ENCODE measurements around a stretch of chr13.

GRCh38 chr13:27853172-27853648 is 60.9 kb downstream of the GSX1 start:
- PRO-cap, 7 experiments, result no peak in any of the 7 experiments
- RAMPAGE, long total RNA, 2 experiments, result no peak in any of the 2 experiments

DNA sequence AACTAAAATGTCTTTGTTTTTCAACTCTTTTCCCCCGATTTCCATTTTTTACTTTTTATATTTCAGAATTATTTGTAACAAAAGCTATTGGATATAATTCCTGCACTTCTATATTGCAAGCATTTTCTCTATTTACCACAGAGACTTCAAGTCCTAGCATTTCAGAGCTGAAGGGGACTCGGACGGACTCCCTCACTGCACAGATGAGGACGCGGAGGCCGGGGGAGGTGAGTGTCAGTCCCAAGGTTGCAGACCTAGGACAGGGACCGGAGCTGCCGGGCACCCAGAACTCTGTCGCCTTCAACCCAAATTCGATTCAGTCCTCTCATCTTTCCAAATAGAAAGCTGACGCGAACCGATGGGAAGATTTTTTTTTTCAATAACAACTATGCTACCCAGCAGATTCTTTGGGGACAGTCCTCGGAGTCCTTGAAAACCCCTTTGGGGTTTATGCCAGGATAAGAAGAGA is 984 bp downstream of the FLT3 start:
- PRO-cap, 7 experiments, result no peak in any of the 7 experiments
- RAMPAGE, long total RNA, 2 experiments, result no peak in any of the 2 experiments

DNA sequence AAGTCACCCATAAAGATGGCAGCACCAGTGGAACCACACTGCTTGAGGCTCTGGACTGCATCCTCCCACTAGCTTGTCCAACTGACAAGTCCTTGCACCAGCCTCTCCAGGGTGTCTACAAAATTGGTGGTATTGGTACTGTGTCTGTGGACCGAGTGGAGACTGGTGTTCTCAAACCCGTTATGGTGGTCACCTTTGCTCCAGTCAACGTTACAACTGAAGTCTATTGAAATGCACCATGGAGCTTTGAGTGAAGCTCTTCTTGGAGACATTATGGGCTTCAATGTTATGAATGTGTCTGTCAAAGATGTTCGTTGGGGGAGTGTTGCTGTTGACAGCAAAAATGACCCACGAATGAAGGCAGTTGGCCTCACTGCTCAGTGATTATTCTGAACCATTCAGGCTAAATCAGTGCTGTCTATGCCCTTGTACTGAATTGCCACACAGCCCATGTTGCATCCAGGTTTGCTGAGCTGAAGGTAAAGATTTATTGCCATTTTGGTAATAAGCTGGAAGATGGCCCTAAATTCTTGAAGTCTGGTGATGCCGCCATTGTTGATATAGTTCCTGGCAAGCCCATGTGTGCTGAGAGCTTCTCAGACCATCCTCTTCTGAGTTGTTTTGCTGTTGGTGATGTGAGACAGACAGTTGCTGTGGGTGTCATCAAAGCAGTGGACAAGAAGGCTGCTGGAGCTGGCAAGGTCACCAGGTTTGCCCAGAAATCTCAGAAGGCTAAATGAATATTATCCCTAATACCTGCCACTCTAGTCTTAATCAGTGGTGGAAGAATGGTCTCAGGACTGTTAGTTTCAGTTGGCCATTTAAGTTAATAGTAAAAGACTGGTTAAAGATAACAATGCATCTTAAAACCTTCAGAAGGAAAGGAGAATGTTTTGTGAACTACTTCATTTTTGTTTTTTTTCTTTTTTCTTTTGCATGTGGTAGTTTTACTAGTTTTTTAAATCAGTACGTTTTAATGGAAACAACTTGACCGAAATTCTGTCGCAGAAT is 77.1 kb downstream of the PAN3 start:
- PRO-cap, 7 experiments, result no peak in any of the 7 experiments
- RAMPAGE, long total RNA, 2 experiments, result no peak in any of the 2 experiments

DNA sequence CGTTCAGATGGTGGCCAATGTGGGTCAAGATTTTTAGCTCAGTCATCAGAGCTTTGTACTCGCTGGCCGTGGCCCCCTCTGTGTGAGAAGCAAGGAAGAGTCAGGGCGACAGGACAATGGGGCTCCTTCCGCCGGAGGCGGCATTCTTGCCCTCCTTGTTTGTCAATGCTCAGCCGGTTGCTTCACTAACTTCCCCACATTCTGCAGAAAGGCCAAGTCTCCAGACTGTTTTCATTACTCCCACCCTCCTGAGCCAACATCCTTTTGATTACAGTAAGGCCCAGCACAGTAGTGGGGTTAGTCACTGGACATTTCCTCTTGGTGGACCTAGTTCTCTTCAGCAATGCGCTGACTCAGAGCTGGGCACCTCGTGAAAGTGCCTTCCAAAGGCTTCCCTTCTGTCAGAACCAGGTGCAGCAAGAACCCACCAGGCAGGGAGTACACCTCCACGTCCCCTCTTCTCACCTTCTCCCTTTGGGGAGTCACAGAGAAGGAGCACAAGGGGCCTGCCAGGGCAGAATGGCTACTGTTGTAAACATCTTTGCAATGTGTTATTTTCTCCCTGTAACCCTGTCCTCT is 165.2 kb downstream of the FLT1 start:
- PRO-cap, 7 experiments, result no peak in any of the 7 experiments
- RAMPAGE, long total RNA, 2 experiments, result no peak in any of the 2 experiments

DNA sequence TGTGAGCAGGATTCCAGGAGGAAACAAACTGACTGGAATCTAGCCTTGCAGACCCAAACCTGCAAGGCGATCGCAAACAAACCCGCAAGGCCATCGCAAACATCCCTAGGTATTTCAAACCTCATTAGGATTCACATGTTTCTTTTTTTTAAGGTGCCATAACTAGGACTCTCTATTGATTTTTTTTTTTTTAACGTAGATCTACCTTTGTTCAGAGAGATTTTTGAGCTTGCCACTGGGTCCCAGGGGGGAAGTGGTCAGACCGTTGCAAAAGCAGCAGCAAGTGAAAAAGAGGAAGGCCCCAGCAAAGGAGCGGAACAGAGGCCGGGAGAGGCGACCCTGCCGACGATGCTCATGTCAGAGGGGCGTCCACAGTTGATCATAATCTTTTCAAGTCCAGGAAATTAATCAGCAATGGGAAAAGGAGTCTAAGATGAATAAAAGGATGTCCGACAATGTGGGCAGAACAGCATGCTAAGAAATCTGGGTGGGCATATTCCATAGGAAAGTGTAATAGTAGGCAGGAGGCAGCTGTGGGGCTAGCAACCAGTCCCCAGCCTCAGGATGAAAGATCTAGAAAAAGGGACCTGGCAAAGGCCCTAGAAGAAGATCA is 32.8 kb upstream of the FLT1 start:
- PRO-cap, 7 experiments, result no peak in any of the 7 experiments
- RAMPAGE, long total RNA, 2 experiments, result no peak in any of the 2 experiments

GRCh38 chr13:28741185-28741513 is 22.4 kb upstream of the SLC46A3 start:
- PRO-cap, 7 experiments, result no peak in any of the 7 experiments
- RAMPAGE, long total RNA, 2 experiments, result no peak in any of the 2 experiments

DNA sequence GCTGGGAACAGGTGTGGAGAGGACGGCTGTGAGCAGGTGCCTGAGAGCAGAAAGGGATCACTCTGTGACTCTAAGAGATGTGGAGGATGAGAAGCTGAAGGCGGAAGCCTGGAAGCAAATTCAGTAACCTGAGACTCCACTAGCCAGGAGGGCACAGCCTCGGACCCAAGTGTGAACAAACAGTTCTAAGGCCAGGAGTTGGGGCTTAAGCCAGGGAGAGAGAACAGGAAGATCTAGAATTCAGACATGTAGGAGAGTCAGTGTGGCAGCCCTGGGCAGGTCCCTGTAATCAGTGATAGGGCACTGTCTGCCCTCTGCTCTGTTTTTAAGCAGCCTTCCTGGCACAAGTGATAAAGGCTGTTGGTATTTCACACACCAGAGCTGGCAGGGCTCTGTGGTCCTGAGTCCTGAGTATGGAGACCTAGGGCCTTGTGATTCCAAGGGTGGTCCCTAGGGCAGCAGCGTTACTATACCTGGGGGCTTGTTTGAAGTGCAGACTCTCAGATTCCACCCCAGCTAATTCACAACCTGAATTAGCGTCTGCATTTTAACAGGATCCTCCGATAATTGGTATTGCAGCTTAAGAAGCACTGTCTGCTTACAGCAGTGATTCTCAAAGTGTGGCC is 131.2 kb downstream of the SLC7A1 start:
- PRO-cap, 7 experiments, result no peak in any of the 7 experiments
- RAMPAGE, long total RNA, 2 experiments, result no peak in any of the 2 experiments

GRCh38 chr13:29582012-29582688 is 13.3 kb downstream of the SLC7A1 start:
- PRO-cap, 7 experiments, result no peak in any of the 7 experiments
- RAMPAGE, long total RNA, 2 experiments, result no peak in any of the 2 experiments

- PRO-cap, 7 experiments, result no peak in any of the 7 experiments
- RAMPAGE, long total RNA, 2 experiments, result no peak in any of the 2 experiments
Observed at GRCh38 chr13:29679191-29679732, 83.8 kb upstream of the SLC7A1 start.

- PRO-cap, 7 experiments, result no peak in any of the 7 experiments
- RAMPAGE, long total RNA, 2 experiments, result no peak in any of the 2 experiments
Observed at GRCh38 chr13:29902247-29902972, 52.0 kb upstream of the UBL3 start.

DNA sequence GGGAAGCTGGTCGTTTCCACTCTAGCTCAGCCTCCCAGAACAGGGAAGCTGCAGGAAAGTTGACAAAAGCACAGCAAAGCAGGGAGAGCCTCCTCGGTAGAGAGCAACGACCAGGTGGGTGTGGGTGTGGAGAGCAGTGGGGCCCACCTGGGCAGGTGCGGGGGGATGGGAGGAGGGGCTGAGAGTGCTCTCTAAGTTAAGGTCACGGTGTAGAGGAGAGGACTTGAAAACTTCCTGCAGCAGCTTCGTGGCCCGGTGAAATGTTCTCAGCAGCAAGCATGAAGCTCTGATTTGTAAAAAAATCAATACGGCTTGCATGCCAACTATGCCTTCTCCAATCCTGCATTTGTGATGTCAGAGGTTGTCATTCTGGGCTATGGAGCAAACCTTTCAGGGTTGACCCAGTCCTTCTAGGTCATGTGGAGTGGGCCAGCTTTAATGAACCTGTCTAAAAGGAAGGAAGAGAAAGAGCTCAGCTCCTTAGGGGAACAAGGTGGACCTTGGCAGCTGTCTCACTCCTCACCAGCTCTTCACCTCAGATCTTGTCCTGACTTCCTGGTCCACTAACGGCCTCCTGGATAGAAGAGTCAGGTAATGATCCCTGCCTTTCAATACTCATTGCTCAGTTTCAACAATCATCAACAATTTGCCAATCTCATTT is 85.8 kb upstream of the UBL3 start:
- PRO-cap, 7 experiments, result no peak in any of the 7 experiments
- RAMPAGE, long total RNA, 2 experiments, result no peak in any of the 2 experiments

DNA sequence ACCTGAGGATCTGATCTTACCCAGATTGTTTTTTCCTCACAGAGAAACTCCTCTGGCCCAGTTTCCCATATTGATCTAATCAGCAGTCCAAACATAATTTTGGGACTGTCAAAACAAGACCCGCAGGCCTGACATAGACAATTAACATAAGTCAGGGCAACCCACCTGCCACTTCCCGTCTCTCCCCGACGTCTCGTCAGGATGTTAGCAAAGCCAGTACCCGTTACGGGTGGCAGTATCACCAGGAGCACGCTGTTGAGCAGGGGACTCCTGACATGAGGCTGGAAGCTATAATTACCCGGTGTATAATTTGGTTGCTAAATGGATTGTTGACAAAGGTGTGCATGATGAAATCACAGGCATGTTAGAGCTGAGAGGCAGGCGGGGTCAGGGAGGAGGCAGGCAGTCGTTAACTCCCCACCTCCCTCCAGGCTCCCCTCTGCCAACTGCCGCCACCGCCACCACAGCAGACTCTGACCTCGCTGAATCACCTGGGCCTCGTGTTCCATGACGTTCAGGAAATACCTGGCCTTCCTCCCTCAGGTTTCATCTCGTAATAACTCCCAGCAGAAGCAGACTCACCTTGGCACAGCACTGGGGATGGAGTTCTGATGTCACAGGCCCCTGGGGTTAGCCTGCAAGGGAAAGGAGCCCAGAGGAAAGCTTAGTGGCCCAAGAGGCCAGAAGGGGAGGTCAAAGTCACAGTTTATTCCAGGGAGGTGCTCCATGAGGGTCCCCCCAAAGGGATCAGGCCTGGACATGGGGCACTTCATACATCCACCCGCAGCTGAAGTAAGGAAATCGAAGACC is 198.5 kb downstream of the KATNAL1 start:
- PRO-cap, 7 experiments, result no peak in any of the 7 experiments
- RAMPAGE, long total RNA, 2 experiments, result no peak in any of the 2 experiments

GRCh38 chr13:30112901-30113255 is 194.5 kb downstream of the KATNAL1 start:
- PRO-cap, 7 experiments, result no peak in any of the 7 experiments
- RAMPAGE, long total RNA, 2 experiments, result no peak in any of the 2 experiments

DNA sequence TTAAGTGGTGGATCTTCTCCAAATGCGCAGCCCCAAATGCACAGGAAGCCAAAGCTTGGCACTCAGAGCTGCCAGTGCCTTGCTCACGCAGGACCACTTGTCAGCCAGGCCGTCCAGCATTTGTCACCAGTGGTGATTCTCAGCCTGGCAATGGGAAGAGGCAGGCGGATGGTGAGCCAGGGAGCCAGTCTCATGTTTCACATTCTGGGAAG is 158.5 kb downstream of the KATNAL1 start:
- PRO-cap, 7 experiments, result no peak in any of the 7 experiments
- RAMPAGE, long total RNA, 2 experiments, result no peak in any of the 2 experiments

- PRO-cap, 7 experiments, result no peak in any of the 7 experiments
- RAMPAGE, long total RNA, 2 experiments, result no peak in any of the 2 experiments
Observed at GRCh38 chr13:30240494-30241249, 66.7 kb downstream of the KATNAL1 start.

- PRO-cap, 7 experiments, result no peak in any of the 7 experiments
- RAMPAGE, long total RNA, 2 experiments, result no peak in any of the 2 experiments
Observed at GRCh38 chr13:30313238-30313688, 5.9 kb upstream of the KATNAL1 start.

GRCh38 chr13:30388628-30389107 is 33.6 kb upstream of the UBE2L5 start:
- PRO-cap, 7 experiments, result peak in 4 of 7 experiments; most common plus-strand start chr13:30389029 (in 4); most common minus-strand start chr13:30388921 (in 1)
- RAMPAGE, long total RNA, 2 experiments, result no peak in any of the 2 experiments

GRCh38 chr13:30480525-30480915 is 14.8 kb upstream of the HMGB1 start:
- PRO-cap, 7 experiments, result no peak in any of the 7 experiments
- RAMPAGE, long total RNA, 2 experiments, result no peak in any of the 2 experiments

DNA sequence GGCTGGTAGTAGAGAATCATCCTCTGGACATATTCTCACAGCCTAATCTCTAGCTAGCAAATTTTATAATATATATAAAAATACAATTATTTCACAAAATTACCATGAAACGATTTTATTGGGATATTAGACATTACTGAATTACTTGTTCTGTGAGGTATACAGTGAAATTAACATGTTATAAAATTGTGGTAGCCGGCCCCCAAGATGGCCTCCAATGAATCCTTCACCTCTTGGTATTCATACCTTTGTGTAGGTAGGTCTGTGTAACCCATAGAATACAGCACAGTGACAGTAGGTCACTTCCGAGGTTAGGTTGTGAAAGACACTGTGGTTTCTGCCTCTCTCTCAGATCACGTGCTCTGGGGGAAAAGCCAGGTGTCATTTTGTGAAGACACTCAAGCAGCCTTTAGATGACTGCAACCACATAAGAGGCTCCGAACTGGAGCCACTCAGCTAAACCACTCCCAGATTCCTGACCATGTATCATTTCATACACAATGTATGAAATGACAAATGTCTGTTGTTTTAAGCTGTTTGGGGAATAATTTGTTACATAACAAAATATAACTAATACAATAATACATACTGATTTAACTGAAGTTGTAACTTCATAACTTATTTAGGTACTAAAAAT is 9.9 kb upstream of the USPL1 start:
- PRO-cap, 7 experiments, result no peak in any of the 7 experiments
- RAMPAGE, long total RNA, 2 experiments, result no peak in any of the 2 experiments

DNA sequence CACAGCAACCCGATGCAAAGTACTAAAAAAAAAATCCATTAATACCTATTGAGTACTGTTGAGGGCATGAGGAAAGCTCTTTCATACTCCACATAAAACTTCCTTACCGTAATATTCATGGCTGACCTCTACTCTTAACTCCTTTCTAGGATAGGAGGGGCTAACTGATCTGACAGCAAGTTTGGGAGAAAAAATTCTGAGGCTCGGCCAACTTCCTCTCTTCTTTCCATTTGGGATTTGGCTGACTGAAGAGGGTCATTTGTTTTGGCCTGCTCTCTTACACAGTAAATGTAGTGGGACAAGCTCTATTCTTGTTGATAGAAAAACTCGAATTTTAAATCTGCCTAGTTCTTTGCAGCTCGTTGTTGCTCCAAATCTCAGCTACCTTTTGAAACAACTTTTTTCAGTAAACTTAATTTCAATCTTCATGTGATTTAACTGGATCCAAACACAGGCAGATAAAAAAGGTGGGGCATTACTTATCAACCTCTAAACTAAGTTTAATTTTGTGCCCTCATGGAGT is 9.3 kb upstream of the USPL1 start:
- PRO-cap, 7 experiments, result no peak in any of the 7 experiments
- RAMPAGE, long total RNA, 2 experiments, result no peak in any of the 2 experiments